ENCODE results near the genes RASEF, GKAP1, RMI1 and C9orf153.

- PRO-cap = no peak
Observed at GRCh38 chr9:83005764-83006698, 56.9 kb downstream of the RASEF start.

DNA sequence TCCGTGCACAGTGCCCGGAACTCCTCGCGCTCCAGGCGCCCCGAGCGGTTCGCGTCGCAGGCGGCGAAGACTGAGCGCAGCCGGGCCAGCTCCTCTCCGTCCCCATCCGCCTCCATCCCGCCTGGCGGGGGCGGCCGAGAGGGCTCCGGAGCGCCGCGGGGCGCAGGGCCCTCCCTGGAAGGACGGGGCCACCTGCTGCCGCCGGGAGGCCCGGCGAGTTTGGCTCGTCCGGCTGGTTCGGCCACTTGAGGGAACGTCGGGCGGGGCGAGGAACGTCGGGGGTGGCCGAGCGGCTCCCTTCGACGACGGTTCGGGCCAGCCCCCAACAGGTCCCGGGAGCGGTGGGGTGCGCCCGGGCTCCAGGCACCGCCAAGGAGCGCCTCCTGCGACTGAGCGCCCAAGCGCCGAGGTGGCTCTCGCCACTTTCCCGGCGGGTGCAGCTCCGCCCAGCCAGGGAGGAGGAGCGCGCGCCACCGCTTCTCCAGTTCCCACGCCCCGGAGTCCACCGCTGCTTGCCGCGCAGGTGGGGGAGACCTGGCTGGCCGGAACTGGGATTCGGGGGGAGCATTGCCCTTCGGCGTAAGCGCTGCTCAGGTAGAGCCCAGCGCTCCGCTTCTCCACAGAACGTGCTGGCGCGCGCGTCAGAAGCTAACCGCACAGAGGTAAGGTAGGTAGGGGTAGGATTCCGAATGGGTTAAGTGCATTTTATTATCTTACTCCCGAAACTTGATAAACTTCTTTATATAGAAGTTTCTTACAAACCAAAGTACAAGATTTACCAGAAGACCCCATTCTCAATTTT is at the start of gene RASEF:
Gene RASEF, minus strand, starts transcription at position 391 of the 802 bp plus-strand sequence.
- PRO-cap = bidirectional peak, plus-strand start at position 115 of the sequence, minus-strand start at position 72 of the sequence; bidirectional peak, plus-strand start at position 484 of the sequence, minus-strand start at position 391 of the sequence

GRCh38 chr9:83656334-83656770 is 33.4 kb downstream of the IDNK start:
- PRO-cap = no peak

- PRO-cap = bidirectional peak, plus-strand start at chr9:83817898, minus-strand start at chr9:83817779
Observed at GRCh38 chr9:83817680-83818190, at the start of gene GKAP1. GKAP1 (minus strand) TSS chr9:83817769.

DNA sequence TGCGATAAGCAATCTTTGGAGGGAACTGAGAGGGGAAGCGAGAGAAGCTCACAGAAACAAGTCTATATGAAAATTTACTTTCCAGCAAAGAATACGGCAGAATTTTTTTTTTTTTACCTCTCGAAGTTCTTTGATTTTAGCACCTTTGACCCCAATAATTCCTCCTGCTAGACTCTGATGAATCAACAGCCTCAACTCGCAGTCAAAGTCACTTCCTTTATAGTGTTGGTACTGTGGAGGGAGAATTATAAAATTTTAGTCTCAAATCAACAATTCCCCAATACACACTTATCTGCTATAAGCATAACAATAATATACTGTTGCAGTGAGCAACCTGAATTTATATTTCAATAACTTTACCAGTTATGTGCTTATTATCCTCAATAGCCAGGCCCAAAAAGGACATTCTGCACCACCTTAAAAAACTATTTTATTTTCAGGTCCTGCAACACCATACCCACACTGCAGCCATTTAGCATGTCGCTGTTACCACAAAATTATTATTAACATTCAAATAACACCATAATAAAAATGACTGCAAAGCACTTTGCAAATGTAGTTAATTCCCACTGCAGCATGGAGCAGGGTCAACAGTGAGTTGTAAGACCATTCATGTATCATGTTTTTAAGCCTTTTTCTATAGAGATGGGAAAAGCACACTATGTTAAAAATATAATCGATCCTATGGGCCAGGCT is 6.7 kb downstream of the HNRNPK start:
- PRO-cap = no peak

GRCh38 chr9:83978790-83979293 is 1.2 kb downstream of the HNRNPK start:
- PRO-cap = no peak

DNA sequence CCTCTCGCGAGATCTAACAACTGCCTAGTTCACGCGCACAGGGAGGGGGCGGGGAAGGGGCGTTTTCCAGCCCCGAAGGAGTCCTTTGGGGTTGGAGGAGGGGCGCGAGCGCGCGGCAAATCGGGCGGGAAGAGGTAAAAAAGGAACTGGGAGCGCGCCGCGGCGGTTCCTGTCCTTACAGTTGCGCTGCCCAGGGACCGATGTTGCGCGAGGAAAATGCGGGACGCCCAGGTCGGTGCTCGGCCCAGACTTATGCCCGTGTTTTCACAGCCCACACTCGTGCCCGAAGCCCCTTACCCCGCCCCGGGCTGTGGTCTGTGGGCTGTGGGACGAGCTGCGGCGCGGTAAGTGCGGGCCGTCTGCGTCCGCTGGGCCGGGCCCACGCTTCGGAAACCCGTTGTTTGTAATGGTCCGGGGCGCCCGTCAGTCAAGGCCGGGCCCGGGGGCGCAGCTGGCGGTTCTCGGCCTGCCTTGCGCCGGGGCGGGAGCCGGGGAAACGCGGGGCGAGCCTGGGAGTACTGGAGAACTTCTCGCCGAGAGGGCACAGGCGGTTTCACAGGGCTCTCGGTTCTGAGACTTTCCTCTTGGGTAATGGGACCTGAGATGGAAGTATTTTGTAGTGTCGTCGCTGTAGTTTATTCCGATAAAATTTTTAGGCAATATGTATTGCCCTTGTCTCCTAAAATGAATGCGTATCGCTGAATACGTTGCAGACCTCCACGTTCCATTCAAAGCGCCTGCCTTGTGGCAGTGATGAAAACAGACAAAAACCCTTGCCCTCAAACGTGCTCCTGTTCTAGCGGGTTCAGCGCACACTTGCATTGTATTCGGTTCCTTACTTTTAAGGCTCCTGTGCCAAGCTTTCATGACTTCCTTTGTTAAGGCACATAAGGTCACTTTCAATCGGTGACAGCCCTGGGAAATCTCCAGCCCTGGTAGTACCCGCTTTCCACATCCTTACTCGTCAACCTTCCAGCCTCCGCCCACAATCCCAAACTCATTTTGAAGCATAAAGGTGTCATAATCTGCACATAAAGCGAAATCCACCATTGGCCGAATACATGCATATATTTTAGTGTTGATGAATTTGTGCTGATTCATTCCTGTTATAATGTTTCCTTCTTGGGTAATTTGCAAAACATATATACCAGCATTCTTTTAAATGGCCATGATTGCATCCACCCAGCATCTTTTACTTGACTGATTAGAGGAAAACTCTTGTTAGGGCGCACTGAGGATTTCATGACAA is at the start of gene RMI1:
Gene RMI1, plus strand, starts transcription at position 145 of the 1,249 bp plus-strand sequence.
- PRO-cap = bidirectional peak, plus-strand start at position 137 of the sequence, minus-strand start outside the sequence; unidirectional peak, minus-strand start at position 928 of the sequence; unidirectional peak, minus-strand start at position 963 of the sequence

DNA sequence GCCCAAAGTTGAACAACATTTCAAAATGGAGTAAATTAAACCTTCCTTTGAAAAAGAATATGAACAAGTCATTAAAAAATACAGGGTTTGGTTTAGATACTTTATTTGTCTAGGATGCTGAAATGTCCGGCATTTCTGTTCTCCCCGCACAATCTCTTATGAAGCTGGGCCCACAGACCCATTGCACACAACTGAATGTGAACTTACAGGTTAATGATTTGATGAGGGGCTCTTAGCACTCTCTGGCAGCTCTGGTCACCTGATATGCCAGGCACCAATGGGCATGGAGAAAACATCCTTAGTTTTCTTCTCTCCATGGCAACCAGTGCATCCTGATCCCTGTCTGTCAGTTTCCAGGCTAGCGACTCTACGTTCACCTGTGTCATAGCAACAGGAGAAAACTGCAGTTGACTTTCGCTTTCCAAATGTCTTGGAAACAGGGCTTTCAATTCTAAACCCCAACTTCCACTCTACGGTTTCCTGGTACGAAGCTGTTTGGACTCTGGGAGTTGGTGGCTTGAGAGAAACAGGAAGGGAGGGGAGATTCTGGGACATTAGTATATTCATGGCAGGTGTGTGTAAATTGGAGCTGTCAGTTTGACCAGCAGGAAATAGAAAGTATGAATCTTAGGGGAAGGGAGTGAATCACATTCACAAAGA is 74.5 kb downstream of the SLC28A3 start:
- PRO-cap = no peak

DNA sequence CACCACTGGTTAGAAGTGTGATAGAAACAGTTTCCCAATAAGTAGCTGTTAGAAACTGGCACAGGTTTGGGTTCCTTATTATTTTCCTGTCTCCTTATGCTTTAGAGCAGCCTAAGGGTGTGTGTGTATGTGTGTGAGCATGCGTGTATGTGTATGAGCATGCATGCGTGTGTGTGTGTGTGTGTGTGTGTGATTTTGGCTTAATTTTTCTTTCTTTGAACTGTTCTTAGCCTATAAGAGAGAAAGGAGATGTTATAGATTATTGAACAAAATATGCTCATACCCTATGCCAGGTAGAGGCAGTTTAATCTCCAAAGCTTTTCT is 160.8 kb downstream of the NTRK2 start:
- PRO-cap = no peak

- PRO-cap = no peak
Observed at GRCh38 chr9:85742390-85742614, 548 bp upstream of the AGTPBP1 start.

GRCh38 chr9:85804929-85805452 is 63.2 kb upstream of the AGTPBP1 start:
- PRO-cap = no peak

DNA sequence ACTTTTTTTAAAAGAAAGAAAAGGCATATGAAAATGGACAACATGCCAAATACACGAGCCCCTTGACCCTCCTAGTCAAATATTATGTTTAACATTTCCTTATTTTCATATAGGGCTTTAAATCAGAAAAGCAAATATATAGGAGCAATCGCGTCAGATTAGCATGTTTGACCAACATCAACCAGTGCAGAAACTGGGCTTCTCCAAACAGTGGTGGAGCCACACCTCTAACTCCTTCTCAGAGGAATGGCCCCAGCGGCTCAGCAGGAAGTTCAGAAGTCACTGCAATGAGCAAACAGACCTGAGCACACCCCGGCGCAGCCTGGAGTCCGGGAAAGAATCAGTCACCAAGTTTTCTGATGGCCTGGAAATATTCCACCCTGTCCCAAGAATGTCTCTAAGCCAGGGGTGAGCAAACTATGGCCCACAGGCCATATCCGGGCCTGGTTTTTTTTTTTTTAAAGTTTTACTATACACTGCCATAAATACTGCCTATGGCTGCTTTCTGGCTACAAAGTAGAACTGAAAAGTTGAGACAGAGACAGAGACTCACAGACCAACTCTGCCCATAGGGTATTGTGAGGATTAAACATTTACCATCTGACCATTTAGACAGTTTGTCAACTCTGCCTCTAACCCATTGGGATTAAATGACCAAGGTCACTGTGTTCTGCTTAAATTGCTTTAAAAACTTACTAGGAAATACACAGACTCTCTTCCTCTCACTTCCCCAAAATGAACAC is 5.5 kb downstream of the GOLM1 start:
- PRO-cap = bidirectional peak, plus-strand start at position 275 of the sequence, minus-strand start at position 75 of the sequence

DNA sequence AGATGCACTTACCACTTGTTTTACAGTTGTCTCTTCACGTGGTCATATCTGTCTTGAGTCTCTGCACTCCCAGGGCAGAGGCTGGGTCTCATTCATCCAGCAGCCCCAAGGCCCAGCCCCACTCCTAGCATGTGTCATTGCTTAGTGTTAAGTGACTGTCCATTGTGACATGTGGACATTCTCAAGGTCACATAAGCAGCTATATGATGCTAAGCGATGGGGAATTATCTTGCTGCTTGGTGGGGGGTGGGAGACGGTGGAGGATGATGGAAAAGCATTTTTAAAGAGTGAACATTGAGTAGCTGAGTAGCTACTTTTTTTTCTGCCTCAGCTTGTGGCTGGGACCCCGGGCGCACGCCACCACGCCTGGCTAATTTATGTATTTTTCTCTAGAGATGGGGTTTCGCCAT is at the start of gene C9orf153:
Gene C9orf153, minus strand, starts transcription at position 120 of the 410 bp plus-strand sequence.
- PRO-cap = no peak

GRCh38 chr9:86611630-86612170 is 257.5 kb upstream of the TUT7 start:
- PRO-cap = no peak

DNA sequence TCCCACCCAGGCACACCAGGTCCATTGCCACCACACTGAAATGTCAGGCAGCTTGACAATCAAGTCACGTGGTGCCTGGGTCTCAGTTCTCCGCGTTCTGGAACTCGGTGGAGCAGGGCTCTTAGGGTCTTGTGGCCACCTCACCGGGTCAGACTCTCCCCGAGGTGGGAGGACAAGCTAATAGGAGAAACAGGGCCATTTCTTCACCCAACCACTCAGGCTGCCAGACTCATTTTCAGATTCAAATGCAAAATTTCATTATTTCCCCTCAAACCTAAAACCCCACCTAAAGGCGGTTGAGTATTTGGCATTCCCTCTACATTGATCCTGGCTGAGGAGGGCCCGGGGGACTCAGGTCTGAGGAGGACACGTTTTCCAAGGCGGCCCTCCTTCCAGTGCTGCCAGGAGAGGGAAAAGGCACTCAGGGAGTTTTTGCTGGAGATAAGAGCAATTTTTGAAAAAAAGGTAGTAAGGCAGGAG is 200.6 kb upstream of the GAS1 start:
- PRO-cap = no peak

- PRO-cap = no peak
Observed at GRCh38 chr9:87410537-87411400, 86.9 kb upstream of the DAPK1 start.

DNA sequence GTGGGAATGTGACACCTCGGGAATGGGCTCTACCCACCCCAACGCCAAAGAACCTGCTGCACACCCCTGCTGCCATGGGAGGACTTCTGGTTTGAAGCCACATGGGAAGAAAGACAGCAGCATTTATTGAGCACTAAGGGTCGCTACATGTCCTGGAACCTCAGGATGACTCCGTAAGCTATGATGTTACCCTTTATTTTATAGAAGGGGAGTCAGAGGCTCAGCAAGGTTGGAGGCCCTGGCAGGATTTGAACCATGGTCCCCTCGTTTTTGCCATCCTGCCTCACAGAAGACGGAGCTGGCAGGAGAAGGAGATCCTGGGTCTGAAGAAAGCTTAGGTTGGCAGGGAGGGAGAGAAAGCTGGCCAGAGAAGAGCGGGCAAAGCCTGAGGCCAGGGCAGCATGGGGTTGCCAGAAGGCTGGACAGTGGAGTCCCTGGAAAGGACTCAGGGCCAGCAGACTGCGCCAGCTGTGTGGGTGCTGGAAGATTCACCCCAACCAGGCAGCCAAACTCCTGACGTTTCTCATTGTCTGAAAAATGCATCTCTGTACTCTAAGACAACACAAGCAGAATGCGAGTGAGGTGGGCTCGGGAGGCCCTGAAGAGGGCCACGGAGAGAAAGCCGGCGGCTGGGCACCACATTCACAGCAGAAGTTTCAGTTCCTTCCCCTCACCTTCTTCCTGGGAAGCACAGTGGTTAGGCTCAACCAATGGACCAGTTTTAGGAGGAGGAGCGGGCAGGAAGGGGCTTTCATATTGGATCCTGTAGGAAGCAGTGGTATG is 90.9 kb upstream of the CTSL start:
- PRO-cap = no peak

GRCh38 chr9:87713276-87714009 is 12.5 kb upstream of the CTSL start:
- PRO-cap = bidirectional peak, plus-strand start at chr9:87713812, minus-strand start at chr9:87713643

GRCh38 chr9:87730247-87730667 is 4.3 kb downstream of the CTSL start:
- PRO-cap = no peak

GRCh38 chr9:87730886-87731540 is 5.1 kb downstream of the CTSL start:
- PRO-cap = no peak